Neural progenitor cell (in vitro differentiated cells): ENCODE data around the genes MOB3B and LINGO2.

- RAMPAGE, long total RNA, result no peak
Observed at GRCh38 chr9:27109634-27109965, 575 bp downstream of the TEK start.

DNA sequence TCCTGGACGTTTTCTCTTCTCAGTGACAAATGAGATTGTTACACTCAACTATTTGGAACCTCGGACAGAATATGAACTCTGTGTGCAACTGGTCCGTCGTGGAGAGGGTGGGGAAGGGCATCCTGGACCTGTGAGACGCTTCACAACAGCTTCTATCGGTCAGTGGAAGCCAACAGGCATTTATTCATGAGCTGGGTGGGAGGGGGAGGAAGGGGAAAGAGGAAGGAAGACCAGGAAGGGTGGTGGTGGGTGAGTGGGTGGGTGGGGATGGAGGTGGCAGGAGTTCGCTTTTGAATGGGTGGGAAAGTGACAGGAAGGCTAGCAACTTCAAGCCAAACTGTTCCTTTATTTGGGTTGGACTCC, 83.4 kb downstream of the TEK start:
- RAMPAGE, long total RNA, result no peak

DNA sequence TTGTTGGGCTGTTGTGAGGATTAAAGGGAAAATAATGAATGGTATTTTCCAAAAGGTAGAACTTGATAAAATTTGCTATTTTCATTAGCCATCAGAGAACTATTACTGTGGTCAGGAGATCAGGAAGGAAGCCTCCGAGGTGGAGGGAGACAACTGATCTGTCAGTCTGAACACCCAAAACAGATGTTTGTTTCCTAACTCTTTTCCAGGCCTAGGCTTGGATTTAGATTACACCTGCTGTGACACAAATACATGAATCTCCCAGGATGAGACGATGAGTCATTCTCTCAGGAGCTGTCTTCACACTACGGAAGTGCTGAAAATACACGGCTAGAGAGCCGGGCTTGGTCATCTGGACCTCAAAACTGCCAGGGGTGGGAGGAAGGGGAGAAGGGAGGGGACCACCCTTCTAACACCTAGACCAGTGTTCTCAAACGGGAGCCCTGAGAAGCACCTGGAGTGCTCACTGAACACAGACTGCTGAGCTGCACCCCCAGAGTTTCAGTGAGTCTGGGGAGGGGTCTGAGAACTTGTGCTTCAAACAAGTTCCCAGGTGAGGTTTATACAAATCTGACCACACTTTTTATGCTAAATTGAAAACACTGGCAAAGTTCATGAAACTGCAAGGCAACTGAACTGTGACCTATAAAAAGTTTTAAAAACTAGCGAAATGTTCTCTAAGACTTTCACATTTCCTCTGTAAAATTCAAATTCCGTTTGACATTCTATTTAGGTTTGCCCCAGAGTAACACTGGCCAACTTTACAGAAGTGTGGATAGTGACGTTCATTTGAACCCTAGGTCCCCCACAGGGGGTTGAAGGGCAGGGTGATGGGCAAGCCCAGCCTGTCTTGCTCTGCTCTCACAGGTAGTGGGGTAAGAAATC, 80.4 kb upstream of the EQTN start:
- RAMPAGE, long total RNA, result no peak

- RAMPAGE, long total RNA, result no peak
Observed at GRCh38 chr9:27460271-27461230, 63.5 kb upstream of the IFNK start.

DNA sequence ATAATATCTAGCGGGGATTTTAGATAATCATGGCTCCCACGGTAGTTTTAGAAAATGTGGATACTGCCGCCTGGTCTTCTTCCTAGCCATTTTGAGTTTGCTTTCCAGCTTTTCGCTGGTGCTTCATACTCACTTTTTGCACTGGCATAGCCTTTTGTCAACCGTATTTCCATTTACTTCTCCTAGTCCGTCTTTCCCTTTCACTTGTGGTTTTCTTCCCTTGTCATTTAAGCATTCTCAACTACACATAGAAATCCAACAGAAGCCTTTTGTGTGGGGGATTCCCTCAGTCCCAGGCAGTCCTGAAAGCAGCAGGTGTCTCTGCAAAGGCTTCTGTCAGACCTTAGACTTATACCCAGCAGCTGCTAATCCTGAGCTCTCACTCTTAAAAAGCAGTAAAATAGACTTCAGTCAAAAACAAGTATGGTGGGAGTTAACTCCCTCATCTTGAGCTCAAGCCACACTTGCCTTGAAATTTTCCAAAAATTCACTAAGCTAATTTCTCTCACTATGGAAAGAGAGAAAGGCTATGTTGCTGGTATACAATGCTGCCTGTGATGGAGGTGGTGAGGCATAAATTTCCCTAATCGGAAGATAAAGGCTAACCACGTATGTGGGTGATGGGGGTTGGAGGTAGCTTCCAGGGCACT, 35.0 kb upstream of the IFNK start:
- RAMPAGE, long total RNA, result no peak

GRCh38 chr9:27529475-27530132, at the start of gene MOB3B:
Gene MOB3B (minus strand): TSS chr9:27529814.
- RAMPAGE, long total RNA, result no peak

GRCh38 chr9:27542682-27542881, 13.0 kb upstream of the MOB3B start:
- RAMPAGE, long total RNA, result no peak

GRCh38 chr9:27749642-27750390, 176.5 kb upstream of the C9orf72 start:
- RAMPAGE, long total RNA, result no peak

GRCh38 chr9:29212573-29212892, 868 bp downstream of the LINGO2 start:
- RAMPAGE, long total RNA, result no peak

- RAMPAGE, long total RNA, result no peak
Observed at GRCh38 chr9:29212953-29214176, at the start of gene LINGO2. Gene LINGO2 (minus strand): TSS chr9:29213601.

DNA sequence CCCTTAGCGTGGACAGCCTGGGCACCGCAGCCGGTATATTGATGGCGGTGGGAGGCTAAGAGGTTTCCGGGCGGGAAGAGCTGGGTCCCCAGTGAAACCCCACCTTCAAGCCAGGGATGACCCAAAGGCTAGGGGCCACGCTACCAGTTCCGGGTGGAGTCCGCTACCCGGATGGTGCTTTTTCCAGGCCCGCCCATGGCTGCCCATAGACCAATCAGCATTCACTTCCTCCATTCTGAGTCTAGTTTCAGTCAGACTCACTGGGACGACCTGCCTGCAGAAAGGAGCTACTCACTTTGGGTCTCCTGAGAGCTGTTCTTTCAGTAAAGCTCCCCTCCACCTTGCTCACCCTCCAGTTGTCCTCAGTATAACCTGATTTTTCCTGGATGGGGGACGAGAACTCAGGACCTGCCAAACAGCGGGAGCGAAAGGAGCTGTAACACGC, 1361.5 kb upstream of the LINGO2 start:
- RAMPAGE, long total RNA, result no peak

GRCh38 chr9:31347126-31347684, 1037.2 kb upstream of the ACO1 start:
- RAMPAGE, long total RNA, result no peak

- RAMPAGE, long total RNA, result no peak
Observed at GRCh38 chr9:32426002-32427010, 41.9 kb downstream of the ACO1 start.

GRCh38 chr9:32524681-32525824, 943 bp downstream of the RIGI start:
- RAMPAGE, long total RNA, result no peak

DNA sequence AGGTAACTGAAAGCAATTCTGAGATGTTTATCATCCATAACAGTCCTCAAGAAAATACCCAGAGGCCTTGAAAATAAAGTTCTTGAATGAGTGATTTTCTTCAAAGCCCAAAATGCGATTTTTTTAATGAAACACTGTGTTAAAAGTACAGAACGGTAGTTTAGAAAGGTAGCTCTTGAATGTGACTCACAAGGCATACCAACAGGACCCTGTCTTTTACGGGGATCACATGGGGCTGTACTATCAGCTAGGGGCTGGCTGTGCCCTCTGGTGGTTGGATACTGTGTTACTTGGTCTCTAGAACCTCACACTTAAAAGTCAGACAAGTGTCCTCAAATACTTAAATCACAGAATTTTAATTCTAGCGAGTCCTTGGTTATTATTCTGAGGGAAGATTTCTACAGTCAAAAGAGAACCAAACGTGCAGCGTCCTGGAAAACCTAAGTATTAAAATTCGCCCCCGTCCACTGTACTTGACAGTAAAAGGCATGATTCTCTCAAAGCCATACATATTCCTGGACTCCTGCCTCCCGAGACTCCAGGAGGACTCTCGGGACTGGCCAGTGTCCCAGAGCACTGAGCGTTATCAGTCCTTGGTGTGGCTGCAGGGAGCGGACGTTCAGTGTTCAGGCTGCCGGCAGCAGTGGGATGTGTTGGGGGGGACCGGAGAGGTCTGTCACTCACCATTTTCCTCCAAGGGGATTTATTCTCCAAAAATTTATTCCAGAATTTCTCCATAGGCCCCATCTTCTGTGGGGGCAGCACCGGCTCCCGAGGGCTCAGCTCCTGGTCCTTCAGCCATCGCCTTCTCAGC, 555 bp downstream of the NDUFB6 start:
- RAMPAGE, long total RNA, result no peak

GRCh38 chr9:32992308-32992753, 9.1 kb downstream of the APTX start:
- RAMPAGE, long total RNA, result no peak

- RAMPAGE, long total RNA, result no peak
Observed at GRCh38 chr9:33081019-33081746, 4.7 kb upstream of the SMU1 start.

- RAMPAGE, long total RNA, result no peak
Observed at GRCh38 chr9:33124717-33125331, 42.3 kb downstream of the B4GALT1 start.

- RAMPAGE, long total RNA, result no peak
Observed at GRCh38 chr9:33130214-33131498, 36.5 kb downstream of the B4GALT1 start.

- RAMPAGE, long total RNA, result no peak
Observed at GRCh38 chr9:33140799-33141252, 26.3 kb downstream of the B4GALT1 start.